Hematopoietic multipotent progenitor cell (in vitro differentiated cells): Measurements from ENCODE around the genes DDX50, HKDC1 and COL13A1.

GRCh38 chr10:67954957-67955468, 70.6 kb downstream of the SIRT1 start:
- CAGE, long polyA plus RNA = no peak

DNA sequence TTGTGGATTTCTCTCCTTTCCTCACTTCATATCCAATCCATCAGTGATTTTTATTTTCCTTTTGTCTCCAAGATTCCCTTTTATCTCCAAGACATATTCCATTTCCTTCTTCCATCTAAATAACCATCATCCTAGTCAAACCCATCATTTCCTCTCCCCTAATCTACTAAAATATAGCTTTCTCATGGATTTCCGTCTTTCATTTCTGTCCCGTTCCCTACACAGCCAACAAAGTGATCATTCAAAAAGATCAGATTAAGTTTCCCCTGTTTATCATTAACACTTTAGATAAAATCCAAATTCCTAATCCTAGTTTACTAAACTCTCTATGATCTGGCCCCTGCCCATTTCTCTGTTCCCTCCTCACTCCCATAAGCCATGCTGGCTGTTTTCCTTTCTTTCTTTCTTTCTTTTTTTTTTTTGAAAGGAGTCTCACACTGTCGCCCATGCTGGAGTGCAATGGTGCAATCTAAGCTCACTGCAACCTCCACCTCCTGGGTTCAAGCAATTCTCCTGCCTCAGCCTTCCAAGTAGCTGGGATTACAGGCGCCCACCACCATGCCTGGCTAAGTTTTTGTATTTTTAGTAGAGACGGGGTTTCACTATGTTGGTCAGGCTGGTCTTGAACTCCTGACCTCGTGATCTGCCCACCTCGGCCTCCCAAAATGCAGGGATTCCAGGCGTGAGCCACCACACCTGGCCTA, 80.1 kb downstream of the SIRT1 start:
- CAGE, long polyA plus RNA = no peak

DNA sequence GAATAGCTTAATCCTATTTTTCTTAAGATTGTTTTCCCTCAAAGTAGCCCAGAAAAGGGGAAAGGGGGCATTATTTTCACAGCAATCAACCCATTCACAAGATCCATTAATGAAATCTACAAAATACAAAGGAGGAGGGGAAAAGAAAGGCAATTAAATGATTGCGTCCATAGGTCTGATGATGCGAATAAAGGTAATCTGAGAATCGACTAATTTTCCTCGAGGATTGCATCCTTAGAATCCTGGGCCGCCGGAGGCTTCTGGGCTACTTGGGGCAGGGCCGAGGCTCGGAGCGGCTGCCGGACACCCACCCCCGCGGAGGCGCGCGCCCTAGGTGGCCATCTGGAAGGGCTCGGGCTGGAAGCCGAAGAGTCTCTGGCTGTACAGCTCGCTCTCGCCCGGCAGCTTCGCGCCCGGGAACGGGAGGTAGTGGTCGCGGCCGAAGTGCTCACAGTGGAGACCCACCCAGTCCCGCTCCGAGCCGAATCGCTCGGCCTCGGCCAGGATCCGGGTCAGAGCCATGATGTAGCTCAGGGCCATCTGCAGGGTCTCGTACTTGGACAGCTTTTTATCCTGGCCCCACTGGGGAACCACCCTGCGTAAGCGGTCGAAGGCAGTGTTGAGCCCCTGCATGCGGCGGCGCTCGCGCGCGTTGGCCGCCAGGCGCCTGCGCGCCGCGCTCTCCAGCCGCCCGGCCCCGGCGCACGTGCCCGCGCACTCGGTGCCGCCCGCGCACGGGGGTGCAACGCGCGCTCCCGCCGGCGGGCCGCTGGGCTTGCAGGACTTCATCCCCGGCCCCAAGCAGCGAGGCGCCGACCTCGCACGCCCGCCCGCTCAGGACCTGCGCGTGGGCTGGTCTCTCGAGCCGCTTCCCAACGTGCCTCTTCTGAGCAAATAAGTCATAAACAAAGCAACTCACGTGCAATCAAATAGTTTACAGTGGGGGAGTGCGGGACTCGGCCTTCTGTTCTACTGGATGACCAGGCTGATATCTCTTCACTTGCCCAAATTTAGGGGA, 715 bp downstream of the ATOH7 start:
- CAGE, long polyA plus RNA = no peak

DNA sequence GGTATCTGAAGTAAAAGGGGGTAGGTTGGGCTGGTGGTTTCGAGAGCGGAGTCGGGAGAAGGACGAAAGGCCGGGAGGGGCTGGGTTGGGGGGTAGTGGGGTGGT, 204 bp downstream of the HNRNPH3 start:
- CAGE, long polyA plus RNA = no peak

DNA sequence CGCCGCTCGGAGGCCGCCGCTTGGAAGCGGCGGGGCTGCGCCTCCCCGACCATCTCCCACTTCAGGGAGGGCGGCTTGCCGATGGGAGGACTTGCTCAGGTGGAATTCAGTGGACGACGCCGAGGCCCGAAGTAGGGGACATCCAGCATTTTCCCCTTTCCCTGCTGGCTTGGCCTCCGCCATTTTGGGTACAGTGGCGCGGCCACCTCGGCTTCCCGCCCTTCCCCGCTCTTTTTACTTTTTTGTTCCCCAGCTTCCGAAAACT, 389 bp downstream of the HNRNPH3 start:
- CAGE, long polyA plus RNA = no peak

DNA sequence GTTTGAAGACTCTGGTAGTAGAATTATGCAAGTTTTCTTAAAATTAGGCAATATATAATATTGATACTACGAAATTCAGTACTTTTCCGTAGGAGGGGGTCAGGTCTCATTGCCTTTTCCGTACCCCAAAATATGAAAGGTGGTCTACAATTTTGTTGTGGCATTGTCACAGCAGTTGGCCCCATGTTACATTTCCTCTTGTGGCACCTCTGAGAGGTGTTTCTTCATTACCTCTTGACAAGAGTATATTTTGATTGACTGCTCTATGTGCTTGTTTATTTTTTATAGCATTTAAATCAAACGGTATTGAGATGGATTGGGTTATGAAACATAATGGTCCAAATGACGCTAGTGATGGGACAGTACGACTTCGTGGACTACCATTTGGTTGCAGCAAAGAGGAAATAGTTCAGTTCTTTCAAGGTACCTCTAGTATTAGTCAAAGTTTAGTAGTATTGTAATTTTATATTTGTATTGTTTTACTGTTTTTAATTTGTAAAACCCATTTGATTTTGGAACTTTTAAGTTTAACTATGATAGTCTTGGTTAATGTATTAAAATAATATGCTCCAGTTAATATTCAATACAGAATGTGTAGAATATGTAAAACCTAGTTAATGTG, 4.3 kb upstream of the PBLD start:
- CAGE, long polyA plus RNA = start-site peak on the plus strand centred at position 97 of the sequence, 5 bp wide, 276 reads; start-site peak on the plus strand centred at position 364 of the sequence, 121 bp wide, 184 reads

DNA sequence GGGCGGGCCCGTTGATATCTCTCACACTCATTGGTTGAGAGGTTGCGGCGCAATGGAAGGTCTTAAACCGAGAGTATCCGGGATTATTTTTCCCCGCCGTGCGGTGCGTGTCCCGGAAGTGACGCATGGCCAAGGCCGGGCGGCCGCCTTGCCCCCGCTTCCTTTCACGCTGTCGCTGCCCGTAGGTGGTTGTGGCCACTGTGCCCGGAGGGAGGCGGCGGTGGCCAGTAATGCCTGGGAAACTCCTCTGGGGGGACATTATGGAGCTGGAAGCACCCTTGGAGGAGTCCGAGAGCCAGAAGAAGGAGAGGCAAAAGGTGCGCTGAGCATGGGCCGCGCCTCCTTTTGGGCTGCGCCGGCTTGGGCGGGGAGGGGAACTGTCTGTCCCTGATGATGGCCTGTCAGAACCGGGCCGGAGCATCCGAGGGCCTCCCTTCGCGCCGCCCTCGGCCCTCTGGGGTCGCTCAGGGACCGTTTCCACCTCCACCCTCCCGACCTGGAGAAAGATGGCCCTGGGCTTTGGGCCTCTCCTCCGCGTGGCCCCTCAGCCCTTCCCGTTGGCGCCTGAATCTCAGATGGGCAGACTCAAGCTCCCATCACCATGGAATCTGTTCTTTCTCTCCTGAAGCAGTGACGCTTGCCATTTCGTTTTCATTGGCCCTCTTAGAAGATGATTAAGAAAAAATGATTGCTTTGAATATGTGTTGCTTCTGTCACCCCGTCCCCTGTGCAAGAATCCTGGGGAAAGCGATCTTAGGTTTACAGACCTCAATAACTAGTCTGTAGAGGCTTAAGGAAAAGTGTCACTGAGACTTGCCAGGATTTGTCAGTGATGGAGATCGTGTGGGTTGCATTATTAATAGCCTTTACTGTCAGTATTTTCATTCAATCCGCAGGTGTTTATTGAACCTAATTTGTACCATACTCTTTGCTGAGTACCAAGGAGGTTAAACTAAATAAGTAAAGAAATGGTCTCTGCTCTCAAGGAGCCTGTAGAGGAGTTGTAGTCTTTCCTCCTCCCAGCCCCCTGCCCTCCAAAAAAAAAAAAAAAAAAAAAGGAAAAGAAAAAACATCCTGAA, at the start of gene DDX50:
Gene DDX50, plus strand, starts transcription at position 161 of the 1,079 bp plus-strand sequence.
- CAGE, long polyA plus RNA = no peak

DNA sequence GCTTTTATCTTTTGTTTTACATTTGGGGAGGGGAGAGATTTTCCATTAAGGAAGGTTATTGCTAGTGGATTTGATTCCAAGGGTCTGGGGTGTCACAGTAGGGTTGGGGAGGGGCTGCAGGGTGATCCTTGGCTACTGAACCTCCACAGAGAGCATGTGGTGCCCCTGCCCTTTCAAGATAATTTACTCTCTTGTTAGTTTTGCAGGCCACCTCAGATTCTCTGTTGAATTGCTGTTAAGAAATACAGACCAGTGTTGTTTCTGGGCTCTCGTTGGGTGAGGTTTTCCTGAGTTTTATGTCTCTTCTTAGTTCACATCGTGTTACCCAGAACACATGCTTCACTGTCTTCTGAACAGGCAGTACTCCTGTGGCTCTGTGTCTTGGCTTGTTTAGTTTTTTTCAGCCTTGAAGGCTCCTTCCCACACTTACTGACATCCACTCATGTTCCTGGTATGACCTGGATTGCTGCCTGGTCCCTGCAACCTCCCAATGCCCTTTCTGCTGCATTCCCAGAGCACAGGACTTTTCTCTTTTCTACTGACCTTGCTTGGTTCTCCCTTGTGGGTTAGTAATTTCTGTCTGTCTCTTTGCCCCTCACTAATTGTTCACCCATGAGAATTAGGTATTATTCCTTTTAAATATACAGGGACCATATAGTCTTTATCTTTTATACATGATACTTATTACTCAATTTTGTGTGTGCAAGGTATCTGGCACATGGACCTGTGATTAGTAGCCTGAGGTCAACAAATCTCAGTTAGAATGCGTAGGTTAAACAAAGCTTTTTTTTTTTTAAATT, 4.4 kb downstream of the KIFBP start:
- CAGE, long polyA plus RNA = no peak

DNA sequence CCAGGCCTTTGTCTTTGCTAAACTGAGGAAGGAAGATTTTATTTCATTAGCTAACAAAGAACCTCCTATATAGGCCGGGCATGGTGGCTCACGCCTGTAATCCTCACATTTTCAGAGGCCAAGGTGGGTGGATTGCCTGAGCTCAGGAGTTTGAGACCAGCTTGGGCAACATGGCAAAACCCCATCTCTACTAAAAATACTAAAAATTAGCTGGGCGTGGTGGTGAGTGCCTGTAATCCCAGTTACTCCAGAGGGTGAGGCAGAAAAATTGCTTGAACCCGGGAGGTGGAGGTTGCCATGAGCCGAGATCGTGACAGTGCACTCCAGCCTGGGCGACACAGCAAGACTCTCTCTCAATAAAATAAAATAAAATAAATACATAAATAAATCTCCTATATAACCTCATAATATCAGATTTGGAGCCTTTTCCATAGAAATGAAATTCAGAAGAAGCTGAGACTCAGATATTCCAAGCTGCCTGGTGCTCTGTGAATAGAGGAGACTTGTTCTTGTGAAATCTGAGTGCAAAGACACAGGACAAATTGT, 7.7 kb downstream of the SRGN start:
- CAGE, long polyA plus RNA = no peak

GRCh38 chr10:69124835-69125365, 922 bp downstream of the VPS26A start:
- CAGE, long polyA plus RNA = no peak

DNA sequence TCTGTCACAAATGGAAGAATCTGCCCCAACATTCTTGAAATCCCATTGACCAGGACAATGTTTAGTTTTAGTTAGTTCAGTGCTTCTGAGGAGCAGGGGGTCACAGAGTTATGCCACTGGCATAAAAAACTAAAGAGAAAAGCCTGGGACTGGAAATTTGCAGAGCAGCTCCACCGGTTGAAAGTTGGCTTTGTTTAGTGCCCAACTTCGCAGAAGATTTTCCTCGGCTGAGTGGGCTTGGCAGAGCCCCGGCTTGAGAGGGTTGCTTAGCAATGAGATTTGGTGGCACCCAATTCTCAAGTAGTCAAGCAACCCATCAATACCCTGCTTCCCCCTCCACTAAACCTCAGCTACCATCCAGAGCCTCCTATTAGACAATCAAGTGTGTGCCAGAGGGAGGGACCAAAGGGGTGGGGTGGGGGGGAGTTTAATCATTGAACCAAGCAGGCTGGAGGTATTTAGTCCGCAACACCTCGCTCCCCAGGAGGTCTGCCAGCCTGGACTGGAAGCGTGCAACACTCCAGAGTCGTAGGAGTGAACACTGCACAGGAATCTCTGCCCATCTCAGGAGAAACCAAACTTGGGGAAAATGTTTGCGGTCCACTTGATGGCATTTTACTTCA, at the start of gene HKDC1:
Gene HKDC1, plus strand, starts transcription at position 486 of the 623 bp plus-strand sequence.
- CAGE, long polyA plus RNA = no peak

DNA sequence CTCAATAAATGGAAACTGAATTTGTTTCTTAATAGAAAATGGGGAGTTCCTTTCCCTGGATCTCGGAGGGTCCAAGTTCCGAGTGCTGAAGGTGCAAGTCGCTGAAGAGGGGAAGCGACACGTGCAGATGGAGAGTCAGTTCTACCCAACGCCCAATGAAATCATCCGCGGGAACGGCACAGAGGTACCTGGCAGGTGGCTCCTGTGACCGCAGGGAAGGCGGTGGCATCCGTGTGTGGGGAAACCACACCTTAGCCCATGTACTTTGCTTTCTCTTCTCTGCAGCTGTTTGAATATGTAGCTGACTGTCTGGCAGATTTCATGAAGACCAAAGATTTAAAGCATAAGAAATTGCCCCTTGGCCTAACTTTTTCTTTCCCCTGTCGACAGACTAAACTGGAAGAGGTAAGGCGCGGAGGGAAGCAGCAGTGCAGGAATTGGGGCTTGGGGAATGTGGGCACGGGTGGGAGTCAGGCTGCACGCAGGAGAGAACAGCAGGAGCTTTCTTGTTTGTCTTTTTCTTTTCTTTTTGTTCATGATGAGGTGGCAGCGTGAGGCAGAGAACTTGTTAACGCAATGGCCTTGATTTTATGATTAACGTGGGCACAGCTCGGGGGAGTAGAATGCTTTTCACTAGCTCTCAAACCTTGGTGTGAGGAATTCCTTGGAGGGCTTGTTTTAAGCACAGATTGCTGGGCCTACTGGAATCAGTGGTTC, 12.8 kb downstream of the HKDC1 start:
- CAGE, long polyA plus RNA = no peak

DNA sequence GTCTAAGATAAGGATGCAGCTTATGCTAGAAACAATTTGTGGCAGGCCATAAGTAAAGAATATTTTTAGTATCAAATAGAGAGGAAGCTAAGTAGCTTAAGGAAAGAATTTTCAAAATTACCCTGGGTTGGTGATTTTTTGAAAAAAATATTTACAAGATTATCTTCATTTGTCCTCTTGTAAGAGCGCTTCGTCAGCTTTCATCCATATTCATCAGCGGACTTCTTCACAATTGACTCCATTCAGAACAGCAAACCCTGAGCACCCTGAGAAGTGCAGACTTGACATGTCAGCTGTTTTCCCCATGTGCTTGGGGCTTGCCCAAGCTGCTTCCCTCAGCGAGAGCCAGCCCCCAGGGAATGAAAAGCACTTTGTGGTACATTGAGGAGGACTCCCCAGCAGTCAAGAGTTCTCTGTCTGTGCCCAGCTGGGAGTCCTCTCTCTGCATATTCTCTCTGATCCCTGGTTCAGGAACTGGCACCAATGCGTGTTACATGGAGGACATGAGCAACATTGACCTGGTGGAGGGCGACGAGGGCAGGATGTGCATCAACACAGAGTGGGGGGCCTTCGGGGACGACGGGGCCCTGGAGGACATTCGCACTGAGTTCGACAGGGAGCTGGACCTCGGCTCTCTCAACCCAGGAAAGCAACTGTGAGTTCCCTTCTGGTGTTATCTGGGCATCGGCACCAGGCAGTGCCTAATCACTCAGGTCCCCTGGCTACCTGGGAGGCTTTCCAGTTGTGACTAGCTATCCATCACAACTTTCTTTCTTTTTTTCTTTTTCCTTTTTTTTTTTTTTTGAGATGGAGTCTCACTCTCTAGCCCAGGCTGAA, 22.8 kb downstream of the HKDC1 start:
- CAGE, long polyA plus RNA = no peak

DNA sequence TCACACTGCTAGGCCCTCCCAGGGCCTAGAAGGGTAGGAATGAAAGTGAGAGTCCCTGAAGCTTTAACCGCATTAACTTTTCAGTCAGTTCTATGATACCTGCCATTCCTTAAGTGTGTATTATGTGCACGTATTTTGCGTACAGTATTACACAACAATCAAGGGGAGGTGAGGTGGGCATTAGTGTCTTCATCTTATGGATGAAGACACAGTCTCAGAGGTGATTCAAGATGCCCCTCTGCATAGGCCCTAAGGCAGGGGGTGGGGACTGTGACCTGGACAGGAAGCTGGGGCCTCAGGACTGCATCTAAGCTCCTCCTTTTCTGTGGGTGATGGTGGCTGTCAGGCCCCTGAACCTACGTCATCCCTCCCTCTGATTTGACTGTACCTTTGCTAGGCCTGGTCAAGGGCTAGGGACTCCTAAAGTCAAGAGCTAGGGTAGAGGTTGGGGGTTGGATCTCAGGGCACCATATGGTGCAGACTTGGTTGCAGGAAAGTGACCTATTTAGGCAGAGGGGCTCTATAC, 1.5 kb upstream of the HK1 start:
- CAGE, long polyA plus RNA = no peak

DNA sequence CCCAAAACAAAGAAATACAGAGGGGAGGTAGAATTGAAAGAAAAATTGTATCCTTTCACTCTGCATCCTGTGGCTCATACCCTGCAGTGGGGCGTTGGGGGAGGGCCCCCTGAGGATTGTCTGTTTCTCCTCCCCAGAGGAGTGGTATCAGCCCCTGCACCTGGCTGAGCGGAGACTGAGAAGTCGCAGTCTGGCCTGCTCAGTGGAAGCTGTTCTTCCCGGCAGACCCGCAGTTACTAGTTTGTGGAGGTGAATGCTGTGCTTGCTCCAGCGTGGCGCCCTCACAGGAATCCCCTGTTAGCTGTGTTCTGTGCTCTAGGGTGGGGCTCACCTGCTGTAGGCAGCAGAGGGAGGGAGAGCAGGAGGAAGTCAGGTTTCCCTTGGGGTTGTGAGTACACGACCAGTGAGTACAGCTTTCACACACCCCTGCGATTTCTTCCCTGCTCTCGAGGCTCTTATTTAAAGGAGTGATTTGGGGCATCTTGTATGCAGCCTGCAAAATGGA, 25.9 kb downstream of the HK1 start:
- CAGE, long polyA plus RNA = no peak

DNA sequence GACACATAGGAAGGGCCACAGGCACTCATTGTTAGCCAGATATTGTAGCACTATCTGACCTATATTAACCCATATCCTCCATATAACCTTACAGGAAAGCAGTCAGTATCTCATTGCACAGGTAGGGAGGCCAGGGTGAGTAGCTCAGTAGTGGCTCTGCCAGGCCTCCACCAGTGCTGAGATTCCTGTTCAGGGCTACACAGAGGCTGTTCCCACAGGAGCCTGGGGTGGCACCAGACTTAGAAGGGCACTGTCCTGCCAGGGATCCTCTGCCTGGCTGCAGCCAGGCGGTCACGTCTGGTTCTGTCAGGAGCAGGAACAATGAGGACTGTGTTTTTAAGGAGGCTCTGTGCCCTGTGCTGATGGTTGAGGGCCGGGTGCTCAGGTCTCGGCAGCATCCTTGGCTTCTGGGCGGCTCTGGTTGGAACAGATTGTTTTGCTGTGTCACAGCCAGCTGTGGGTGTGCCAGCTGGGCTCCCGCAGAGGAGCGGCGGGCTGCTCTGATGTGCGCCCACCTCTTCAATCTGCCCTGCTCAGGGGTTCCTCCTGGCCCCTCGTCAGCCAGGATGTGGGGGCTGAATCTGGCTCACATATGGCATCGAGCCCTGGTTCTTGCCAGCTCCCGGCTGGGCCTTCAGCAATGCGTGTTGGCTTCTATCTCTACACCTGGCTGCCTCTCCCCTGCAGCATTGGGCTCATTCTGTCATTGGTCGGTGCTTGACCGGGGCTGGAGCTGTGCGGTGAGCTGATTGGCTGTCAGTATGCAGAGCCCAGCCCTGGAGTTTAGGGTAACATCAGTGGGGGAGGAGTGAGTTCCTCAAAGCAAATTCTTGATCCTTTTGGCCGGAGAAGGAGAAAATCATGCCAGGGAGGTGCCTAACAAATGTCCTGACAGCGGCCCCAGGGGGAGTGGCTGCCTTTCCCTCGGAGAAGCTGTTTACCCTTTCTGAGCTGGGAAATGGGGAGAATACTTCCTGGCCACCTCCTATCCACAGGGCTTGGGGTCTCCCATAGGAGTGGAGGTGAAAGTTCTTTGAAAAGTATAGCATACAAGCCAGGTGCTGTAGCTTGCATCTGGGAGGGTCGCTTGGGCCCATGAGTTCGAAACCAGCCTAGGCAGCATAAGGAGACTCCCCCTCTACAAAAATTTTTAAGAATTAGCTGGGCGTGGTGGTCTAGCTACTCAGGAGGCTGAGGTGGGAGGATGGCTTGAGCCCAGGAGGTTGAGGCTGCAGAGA, 41.1 kb downstream of the TACR2 start:
- CAGE, long polyA plus RNA = no peak

GRCh38 chr10:69709676-69710024, 79.6 kb downstream of the FAM241B start:
- CAGE, long polyA plus RNA = no peak

GRCh38 chr10:69721651-69722534, 79.8 kb upstream of the COL13A1 start:
- CAGE, long polyA plus RNA = no peak

- CAGE, long polyA plus RNA = no peak
Measured at GRCh38 chr10:69801416-69802207, at the start of gene COL13A1. COL13A1 (plus strand) TSS chr10:69801906.

GRCh38 chr10:69891060-69891285, 89.3 kb downstream of the COL13A1 start:
- CAGE, long polyA plus RNA = no peak